Monocyte (primary cell): ENCODE measurements around the gene HIF1A.

DNA sequence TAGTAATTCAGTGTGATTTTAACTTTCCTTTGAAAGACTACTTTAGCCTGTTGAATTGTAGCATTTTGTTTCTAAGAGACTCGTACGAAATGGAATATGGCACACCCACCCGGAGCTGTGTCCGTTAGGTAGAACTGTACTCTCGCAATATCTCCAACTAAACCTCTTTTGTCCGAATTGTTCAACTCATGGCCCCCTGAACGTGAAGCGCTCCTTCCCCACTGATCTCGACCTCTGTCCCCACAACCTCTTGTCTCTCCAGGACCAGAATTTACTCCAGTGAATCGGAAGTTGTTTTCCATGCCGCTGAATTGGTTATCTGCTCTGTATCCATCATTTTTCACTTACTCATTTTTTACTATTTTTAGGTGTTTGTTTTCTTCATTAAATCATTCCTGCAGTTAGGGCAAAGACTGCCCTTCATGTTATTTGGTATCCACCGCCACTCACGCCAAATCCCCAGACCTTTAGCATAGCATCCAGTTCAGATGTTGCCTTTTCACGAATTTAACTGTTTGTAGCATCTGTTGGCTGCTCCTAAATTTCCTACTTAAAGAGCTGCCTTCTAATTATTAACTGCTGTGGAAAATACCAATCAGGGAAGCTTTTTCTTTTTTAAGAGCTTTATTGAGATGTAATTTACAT lies 995 bp downstream of the PCNX4 start:
- PRO-cap, 2 experiments, result peak in 1 of 2 experiments; most common plus-strand start position 82 of the sequence (in 1)

DNA sequence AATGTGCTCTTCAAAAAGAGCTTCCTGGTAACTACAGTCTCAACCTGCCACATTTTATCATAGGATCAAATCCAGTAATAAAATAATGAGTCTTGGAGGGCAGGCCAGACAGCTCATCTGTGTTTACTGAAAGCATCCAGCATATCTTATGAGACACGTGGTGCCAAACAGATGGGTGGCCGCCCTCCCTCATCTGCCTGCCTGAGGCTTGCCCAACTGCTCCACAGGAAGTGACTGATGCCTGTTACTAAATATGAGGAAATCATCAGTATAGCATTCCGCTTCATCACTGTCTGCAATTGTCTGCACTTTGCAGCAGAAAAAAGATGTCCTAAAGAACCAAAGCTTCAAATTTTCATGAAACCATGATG lies 13.5 kb downstream of the DHRS7 start:
- PRO-cap, 2 experiments, result peak in 1 of 2 experiments; most common plus-strand start position 286 of the sequence (in 1); most common minus-strand start position 119 of the sequence (in 1)

DNA sequence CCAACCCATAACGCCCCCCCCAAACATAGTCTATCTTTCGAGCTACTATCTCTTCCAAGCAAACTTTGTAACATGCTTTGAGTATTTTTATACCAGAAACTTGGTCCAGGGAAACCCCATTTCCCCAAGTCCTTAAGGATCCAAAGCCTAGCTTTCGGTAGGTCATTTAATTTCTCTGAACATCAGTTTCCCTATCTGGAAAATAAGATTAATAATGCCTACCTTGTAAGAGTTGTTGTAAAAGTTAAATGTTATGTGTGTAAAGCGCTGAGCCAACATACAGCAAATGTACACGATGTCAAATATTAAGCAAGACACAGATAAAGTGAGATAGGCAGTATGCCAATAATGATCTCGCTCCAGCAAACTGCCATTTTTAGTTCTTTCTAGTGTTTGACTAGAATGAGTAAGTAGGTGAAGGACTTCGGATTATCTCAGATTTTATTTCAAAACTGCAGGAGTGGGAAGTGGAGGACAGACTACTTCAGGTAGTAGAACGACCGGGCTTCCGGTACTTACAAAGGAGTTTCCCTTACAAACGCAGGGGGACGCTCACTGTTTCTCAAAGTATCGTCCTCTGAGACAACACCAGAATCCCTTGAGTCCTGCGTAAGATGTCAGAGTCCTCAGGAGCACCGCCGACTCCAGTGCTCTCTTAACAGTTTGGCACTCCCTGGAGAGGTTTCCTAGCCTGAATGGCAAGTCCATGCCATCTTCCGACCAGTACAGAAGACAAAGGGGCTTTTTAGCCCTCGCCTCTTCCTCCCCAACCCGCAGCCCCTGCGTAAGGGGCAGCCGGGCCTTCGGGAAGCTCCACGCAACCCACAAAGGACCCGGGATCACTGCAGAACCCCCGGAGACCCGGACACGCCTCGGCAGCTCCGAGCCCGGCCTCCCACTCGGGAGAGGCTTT lies 691 bp downstream of the DHRS7 start:
- PRO-cap, 2 experiments, result peak in 2 of 2 experiments; most common plus-strand start position 591 of the sequence (in 1)

DNA sequence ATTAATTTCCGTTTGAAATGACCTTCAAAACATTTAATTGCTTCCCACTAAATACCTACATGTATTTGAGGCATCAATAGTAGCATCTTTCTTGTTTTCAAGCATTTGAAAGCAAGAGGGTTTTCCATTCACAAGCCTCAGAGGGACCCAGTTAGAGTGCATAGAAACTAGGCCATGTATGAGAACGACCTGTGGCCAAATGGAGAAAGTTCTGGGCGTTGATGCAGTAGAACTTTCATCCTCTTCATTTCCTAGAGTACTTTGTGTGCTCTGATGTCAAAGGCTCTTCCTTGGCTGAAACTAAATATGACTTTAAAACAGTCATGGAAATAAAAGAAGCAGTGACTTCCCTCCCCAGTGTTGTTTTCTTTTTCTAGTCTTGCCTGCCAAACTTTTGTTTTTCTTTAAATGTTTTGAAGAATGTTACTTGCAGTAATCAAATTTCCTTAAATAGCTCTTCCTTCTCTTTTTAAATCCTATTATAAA lies 989 bp upstream of the DHRS7 start:
- PRO-cap, 2 experiments, result no peak in any of the 2 experiments

DNA sequence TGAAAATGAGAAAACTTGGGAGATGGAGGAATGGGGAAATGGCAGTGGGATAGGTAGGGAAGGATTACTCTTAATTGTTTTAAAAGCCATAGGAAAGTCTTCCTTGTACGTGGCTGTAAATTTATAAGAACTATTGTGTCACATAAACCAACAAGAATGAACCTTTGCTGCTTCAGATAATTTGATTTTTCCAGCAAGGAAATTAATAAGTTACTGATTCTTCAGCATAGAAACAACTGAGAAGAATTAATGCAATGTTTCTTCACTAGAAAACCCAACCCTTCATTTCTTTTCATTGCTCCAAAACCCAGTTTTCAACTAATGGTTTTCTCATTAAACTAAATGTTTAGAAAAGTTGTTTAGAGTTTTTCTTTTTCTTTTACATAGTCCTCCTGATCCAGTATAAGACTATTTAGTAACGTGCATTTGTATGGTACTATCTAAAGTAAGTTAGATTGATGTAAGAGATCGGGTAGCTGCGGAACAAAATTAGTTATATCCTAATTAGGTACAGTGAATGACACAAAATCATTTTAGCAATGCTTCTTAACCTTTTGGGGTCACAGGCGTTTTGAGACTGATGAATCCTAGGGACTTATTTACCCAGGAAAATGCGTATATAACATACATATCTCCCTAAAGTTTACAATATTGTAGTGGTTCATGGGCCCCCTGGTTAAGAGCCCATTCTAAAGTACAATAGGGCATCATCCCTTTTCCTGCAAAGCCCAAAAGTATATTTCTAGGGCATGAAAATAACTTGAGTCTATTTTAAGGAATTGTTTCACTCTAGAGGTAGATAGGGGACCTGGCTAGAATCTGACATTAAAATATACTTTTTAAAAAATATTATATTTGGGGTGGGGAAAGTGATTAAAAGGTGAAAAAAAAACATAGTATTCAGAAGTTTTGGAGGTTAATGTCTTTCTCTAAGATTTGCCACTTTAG lies 48.5 kb downstream of the PPM1A start:
- PRO-cap, 2 experiments, result no peak in any of the 2 experiments

DNA sequence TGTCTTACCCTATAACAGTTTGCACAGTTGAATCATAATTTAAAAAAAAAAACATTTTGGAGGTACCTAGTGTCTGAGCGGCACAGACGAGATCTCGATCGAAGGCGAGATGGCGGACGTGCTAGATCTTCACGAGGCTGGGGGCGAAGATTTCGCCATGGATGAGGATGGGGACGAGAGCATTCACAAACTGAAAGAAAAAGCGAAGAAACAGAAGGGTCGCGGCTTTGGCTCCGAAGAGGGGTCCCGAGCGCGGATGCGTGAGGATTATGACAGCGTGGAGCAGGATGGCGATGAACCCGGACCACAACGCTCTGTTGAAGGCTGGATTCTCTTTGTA lies 88.2 kb downstream of the C14orf39 start:
- PRO-cap, 2 experiments, result peak in 1 of 2 experiments; most common plus-strand start position 97 of the sequence (in 1)

DNA sequence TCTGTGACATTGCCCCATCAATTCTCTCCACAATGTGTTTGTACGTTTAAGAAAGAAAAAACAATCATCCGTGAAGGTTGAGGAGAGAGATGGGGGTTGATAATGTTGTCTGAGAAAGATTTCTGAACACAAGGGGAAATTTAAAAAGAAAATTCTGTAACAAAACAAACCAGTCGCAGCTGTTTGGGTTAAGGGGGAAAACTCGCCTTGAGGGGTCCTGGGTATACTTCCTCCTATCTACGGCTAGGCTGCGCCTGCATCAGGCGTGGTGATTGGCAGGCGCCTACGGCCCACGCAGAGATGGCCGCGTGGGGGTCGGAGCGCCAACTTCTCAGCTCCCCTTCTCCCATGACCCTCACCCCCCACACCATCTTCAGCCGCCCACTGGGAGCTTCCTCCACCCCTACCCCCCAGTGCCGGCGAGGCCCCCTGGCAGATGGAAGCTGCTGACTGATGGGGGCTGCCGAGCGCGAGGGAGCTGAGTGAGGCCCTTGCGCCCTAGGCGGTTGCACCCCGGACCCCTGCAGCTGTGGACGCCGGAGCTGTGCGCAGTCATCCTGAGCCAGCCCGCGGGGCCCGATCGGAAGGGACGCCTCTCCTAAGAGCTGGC lies 12.2 kb downstream of the SIX1 start:
- PRO-cap, 2 experiments, result no peak in any of the 2 experiments

- PRO-cap, 2 experiments, result no peak in any of the 2 experiments
Measured at GRCh38 chr14:60647927-60649320, 853 bp downstream of the SIX1 start.

GRCh38 chr14:61322369-61323044 lies 1.1 kb downstream of the PRKCH start:
- PRO-cap, 2 experiments, result no peak in any of the 2 experiments

DNA sequence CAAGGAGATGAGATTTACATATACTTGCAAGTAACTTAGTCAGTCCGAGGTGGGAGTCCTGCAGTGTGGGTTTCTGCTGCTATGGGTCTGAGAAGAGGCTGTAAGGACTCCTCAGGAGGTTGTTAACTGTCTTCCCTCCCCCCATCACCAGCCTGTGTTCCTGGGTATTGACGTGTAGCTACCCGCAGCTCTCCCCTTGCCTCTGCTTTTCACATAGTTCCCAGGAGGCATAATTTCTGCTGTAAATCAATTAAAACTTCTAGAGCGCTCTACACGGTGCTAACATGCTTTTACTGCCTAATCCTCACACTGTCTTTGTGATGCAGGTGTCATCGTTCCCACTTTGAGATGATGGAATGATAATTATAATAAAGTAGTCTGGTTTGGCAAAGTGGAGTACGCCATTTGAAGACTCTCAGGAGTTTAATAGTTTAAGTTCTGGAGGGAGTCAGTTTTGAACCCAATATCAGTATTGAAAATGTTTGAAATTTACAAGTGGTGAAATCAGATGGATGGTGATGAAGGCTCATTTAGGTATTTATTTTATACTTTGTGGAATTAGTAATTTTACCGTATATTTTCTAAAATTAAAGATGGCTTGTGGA lies 1.8 kb downstream of the PRKCH start:
- PRO-cap, 2 experiments, result no peak in any of the 2 experiments

DNA sequence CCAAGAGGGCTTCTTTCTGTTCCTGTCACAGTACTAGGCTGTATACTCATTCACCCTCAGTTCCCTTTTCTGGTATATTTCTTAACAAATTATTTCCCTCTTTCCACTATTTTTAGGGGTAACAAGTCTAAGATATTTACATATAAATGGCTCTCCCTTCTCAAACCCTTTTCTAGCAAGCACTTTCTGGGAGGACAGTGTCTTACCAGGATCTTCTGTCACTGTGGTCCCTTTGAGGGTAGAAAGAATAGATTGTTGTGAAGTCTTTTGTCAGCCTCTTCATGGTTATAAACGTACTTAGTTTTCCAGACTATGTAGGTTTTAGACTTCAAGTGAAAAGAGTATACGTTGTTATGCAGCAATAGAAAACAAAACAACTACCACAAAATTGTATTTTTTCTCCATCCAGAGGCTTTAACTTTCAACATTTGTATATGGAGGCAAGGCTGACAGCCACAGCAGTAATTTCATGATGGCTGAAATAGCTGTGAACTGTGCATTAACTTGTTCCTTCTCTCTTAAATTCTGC lies 23.7 kb downstream of the PRKCH start:
- PRO-cap, 2 experiments, result no peak in any of the 2 experiments

DNA sequence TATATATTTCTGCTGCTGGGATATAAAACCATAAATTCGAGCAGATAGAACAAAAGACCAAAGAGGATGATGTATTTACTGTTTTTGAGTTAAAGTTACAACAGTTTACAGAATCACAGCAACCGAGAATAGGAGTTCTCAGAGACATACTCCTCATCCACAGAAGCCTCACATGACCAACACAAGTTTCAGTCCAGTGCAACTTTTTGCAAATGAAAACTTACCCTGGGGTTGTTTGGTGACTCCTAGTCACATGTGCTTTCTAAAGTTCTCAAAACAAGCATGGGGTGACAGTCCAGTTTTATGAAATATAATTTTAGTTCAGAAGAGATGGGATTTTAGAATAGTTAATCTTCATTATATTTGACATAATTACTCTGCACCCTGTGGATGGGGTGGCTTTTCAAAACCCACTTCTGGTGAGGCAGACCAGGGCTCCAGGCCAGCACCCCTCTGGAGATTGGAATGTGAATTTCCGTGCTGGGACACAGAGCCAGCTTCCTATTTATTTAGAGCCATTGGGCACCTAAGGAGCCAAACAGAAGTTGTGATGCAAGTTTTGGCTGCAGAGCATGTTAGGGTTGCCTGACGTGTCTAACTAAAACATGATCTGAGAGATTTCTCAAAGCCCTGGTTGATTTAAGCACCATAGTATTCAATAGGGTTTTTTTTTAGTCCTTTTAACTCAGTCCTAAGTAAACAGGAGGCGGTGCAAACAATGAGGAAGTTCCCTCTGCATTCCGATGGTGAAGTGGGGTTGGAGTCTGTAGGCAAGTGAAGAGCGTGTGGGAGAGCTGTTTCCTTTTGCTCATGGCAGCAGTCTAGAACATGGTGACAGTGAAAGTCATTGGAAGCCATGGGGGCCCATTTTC lies 117.4 kb downstream of the PRKCH start:
- PRO-cap, 2 experiments, result no peak in any of the 2 experiments

DNA sequence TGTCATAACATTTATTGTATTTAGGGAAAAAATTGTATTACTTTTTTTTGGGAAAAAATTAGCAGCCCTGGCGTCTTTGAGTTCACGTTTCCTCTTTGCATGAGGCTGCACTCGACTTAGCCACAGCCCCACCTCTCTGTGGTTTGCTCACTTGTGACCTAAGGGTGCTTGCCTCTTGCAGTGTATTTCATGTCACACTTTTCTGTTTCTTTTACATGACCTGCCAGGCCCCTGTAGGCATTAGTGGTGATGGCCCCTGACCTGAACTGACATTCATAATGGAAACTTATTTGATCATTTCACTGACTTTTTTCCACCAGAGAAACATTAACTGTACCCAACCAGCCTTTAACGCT lies 122.8 kb downstream of the PRKCH start:
- PRO-cap, 2 experiments, result no peak in any of the 2 experiments

DNA sequence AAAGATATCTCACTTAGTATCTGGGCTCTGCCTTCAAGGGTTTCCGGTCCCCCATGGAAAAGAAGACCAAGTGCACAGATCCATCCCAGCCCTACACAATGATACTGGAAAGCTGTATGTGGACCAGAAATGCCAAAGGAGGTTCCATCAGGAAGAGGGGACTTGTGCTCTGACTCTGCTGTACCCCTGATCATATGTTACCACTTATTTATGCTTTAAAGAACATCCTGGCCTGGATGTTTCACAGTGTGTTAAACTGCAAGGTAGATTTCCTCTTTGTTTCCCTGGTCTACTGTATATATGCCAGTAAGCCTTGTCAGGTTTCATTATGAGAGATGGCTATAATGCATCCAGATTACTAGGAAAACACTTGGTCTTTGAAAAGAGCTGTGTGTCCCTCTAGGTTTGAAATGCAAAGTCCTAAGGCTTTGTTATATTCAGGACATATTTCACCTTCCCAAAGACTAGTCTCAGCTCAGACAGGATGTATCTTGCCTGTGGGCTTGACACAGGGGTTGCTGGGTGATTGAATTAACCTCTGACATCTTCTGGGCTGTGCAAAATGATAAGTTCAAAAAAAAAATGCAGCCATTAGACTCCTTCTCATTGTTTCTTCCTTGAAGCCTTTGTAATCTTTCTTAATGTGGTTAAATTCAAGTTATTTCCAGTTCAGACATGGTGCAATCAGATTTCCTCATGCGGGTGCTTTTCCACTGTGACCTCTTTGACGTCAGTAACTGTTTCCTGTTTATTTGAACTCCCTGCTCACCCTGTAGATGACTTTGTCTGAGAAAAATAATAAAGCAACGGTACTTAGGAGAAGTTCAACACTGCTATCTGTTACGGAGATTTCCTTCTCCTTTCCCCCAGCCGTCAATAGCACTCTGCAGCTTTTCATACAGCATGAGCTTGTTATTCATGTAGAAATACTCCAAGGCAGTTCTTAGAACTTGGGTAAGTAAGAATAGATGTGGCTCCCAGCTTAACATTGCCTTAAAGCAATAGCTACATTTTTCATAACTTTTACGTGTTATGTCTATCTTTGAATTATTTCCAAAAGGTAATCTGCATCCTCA lies 155.3 kb downstream of the PRKCH start:
- PRO-cap, 2 experiments, result peak in 2 of 2 experiments; most common plus-strand start position 827 of the sequence (in 1); most common minus-strand start position 543 of the sequence (in 1)

DNA sequence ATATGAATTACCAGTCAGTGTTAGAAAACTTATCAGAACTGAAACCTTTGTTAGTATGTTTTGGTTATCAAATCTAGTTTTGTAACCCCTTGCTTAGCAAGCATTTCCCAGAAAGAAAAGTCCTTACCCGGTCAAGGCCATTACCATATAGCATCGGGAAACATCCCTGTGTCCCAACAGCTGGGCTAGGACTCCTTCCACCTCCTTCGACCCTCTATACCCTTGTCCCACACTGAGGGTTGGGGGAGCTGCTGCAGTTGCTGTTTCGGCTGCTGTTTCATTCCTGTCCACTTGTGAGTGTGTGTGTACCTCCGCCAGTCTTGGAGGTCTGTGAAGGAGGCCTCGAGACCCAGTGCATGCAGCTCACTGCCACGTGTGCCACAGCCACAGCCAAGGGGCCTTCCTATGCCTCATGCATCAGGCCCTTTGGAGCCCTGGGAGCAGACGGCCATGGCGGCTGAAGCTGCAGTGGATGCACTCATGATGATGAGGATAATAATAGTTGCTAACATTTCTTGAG lies 156.3 kb downstream of the PRKCH start:
- PRO-cap, 2 experiments, result peak in 2 of 2 experiments; most common plus-strand start position 233 of the sequence (in 2); most common minus-strand start position 211 of the sequence (in 1)

GRCh38 chr14:61490018-61490393 lies 168.6 kb downstream of the PRKCH start:
- PRO-cap, 2 experiments, result peak in 2 of 2 experiments; most common plus-strand start chr14:61490218 (in 1); most common minus-strand start chr14:61490071 (in 1)

DNA sequence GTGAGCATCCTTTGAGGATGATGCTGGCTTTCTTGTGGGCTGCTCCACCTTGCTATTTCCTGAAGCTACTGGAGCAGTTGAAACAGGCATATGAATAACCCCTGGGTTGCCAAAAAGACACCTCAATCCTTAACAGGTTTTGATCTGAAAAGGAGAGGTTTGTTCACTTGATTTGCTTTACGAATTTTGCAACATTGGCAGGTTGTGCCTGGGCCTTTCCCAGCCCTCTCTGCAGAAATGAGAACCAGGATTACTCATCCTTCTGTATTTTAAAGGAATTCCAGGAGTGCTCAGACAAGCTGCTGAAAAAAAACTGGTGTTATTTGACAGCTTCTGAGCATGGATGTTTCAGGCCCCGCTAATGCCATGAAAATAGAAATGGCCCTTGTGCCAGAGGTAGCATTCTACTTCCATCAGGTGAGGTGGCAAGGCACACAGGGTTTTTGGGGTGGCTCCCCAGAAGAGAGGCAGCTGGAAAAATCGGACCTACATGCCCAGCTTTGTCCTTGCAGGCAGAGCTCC lies 121.2 kb upstream of the HIF1A start:
- PRO-cap, 2 experiments, result no peak in any of the 2 experiments

DNA sequence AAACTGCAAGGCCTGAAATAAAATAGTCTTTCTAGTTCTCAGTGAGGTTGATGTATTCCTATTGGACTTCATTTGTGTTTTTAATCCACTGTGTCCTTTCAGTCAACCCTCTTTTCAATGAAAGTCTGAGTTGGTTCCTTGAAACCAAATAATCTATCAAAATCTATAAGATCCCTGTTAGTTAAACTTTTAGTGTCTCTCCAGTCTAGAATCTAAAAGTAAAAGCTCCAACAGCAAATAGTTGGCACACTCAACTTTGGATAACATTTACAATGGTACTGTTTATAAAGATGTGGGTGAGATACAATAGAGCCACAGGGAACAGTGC lies 56.9 kb upstream of the HIF1A start:
- PRO-cap, 2 experiments, result no peak in any of the 2 experiments

GRCh38 chr14:61695376-61696470 lies at the start of gene HIF1A:
HIF1A (plus strand) TSS chr14:61695513.
- PRO-cap, 2 experiments, result peak in 2 of 2 experiments; most common plus-strand start chr14:61695520 (in 2); most common minus-strand start chr14:61696031 (in 2)

GRCh38 chr14:61696753-61697421 lies 1.6 kb downstream of the HIF1A start:
- PRO-cap, 2 experiments, result peak in 1 of 2 experiments; most common plus-strand start chr14:61696937 (in 1)